Thoracic aorta endothelial cell (primary cell): ENCODE results near the gene IL17C.

- CAGE, long polyA plus RNA, result no peak
Measured at GRCh38 chr16:87834084-87835209, 34.9 kb downstream of the SLC7A5 start.

DNA sequence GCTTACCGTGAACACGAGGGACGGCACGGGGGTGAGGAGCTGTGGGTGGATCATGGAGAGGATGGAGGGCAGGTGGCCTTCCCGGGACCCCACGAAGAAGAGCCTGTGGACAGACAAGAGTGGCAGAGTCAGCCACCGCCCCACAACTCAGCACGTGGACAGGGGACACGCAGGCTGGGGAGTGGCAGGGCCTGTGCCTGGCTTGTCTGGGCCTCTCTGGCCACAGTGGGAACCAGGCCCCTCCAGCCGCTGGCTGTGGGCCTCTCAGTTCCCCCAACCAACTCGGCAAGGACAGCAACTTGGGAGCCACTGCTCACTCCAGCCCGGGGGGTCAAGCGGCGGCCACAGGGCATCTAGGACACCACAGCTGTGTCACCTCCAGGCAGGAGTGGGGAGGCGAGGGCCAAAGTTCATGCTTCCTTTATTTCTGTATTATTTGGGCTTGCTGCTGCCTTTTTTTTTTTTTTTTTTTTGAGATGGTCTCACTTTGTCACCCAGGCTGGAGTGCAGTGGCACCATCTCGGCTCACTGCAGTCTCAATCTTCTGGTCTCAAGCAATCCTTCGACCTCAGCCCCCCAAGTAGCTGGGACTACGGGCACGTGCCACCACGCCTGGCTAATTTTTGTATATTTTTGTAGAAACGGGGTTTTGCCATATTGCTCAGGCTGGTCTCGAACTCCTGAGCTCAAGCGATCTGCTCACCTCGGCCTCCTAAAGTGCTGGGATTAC lies 31.3 kb downstream of the SLC7A5 start:
- CAGE, long polyA plus RNA, result no peak

DNA sequence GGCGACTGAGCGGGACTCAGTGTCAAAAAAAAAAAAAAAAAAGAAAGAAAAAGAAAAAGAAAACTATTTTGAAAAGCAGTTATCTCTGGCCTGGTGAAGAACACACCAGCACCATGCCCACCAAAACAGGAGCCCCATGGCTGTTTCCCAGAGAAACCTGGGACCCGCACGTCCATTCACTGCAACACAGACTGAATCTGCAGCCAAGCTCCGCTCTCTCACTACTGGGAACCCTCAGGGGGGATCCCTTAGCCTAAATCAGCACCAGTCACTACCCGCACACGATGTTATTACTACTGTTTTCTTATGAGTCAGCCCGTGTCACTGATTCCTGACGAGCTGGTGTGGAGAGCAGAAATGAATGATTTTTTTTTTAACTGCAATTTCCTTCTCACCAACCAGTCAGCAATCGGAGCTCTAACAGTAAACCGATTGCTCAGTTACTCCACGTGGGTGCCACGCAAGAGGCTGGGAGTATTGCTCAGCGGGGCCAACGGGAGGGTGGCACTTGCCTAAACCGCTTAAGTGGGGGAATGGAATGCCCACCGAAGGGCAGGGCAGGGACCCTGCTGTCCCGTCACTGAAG lies 1.1 kb downstream of the SLC7A5 start:
- CAGE, long polyA plus RNA, result no peak

DNA sequence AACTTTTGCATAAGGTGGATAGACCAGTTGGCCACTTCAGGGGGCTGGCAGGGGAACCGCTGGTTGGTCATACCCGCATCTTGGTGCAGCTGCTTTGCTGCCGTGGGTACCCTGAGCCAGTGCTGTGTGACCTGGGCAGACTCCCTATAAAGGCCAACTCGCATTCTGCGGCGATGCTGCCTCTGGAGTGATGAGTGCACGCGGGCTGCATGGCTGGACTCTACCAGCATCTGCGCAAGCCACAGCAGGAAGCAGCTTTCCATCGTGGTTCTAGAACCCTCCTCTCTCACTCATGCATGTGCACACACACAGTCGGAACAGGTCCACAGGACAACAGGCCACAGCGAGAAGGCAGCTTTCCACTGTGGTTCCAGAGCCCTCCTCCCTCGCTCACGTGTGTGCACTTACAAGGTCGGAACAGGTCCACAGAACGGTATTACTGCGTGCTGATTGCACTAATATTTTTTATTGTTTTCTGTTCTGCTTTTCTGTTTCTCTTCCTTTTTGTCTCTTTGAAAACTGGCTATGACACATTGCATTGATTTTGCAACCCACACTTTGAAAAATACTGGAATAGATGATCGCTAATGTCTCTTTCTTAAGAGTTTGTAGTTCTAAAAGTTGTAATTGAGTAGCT lies 92.9 kb downstream of the BANP start:
- CAGE, long polyA plus RNA, result no peak

- CAGE, long polyA plus RNA, result no peak
Measured at GRCh38 chr16:88194318-88195394, 188.1 kb upstream of the ZNF469 start.

DNA sequence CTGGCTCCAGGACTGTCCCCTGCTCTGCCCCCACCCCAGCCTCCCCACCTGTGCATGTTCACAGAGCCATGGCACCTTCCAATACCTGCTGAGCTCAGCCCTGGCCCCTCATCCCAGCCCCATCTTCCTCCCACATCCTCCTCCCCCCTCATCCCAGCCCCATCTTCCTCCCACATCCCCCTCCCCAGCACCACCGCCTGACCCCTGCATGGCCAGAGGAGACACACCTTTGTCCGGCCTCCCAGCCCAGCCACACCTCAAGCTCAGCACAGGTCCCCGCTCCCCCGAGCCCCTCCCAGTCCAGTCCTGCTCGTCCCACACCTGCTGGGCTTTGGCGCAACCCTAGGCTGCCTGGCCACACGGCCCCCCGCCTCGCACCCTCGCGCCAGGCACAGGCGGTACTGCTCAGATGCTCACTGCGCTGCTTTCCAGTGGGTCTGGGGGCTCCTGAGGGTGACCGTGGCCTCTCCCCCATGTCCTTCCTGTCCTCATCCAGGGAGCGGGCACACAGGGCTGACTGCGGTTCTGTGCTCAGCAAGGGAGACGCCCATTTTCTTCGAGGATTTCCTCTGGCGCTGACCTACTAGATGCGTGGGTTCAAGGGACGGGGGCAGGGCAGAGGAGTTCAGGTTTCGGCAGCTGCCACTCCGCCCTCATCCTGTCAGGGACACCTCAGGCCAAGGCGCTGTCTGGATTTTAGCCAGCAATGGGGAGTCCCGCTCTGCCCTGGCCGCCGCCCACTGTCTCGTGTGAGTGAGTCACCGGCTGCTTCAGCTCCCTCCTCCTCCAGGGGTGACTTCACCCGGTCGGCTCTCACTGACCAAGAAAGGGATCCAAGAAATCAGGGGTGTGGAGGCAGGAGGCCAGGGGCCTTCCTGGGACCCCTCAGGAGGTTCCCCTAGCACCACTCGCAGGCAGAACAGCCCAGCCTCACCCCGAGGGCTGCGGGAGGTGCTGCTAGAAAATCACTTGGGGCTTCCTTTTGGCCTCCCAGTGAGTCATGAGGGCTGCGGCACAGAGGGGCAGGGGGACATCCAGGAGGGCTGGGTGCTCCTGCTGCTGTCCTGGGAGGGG lies 118.0 kb upstream of the ZNF469 start:
- CAGE, long polyA plus RNA, result no peak

GRCh38 chr16:88477941-88478947 lies 25.2 kb downstream of the ZFPM1 start:
- CAGE, long polyA plus RNA, result no peak

GRCh38 chr16:88484803-88485241 lies 31.7 kb downstream of the ZFPM1 start:
- CAGE, long polyA plus RNA, result no peak

- CAGE, long polyA plus RNA, result no peak
Measured at GRCh38 chr16:88495589-88496391, 42.7 kb downstream of the ZFPM1 start.

GRCh38 chr16:88527489-88528007 lies 42.7 kb upstream of the ZC3H18 start:
- CAGE, long polyA plus RNA, result no peak

- CAGE, long polyA plus RNA, result no peak
Measured at GRCh38 chr16:88531747-88532348, 38.4 kb upstream of the ZC3H18 start.

DNA sequence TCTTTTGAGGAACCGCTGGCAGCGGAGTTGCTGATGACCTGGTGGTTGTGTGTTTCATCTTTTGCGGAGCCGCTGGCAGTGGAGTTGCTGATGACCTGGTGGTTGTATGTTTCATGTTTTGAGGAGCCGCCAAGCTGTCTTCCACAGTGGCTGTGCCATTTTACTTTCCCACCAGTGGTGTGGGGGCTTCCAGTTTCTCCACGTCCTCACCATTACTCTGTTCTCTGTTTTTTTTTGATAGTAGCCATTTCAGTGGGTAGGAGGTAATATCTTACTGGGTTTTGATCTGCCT lies 21.7 kb downstream of the ZC3H18 start:
- CAGE, long polyA plus RNA, result no peak

DNA sequence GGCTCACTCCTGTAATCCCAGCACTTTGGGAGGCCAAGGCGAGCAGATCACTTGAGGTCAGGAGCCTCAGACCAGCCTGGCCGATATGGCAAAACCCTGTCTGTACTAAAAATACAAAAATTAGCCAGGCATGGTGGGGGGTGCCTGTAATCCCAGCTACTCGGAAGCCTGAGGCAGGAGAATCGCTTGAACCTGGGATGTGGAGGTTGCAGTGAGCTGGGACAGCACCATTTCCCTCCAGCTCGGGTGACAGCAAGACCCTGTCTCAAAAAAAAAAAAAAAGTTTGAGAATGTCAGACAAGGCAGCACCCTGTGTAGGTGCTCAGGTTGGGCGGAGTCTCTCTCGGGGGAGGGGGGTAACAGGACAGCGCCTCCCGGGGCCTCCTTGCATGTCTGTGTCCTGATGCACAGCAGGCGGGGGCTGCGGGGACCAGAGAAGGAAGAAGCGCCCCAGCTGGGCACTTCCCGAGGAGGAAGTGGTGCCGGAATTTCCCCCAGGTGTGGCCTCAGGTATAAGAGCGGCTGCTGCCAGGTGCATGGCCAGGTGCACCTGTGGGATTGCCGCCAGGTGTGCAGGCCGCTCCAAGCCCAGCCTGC lies at the start of gene IL17C:
TSS of gene IL17C (plus strand) at position 543 of the 597 bp plus-strand sequence.
- CAGE, long polyA plus RNA, result no peak

- CAGE, long polyA plus RNA, result no peak
Measured at GRCh38 chr16:88649337-88649773, 1.5 kb downstream of the CYBA start.

DNA sequence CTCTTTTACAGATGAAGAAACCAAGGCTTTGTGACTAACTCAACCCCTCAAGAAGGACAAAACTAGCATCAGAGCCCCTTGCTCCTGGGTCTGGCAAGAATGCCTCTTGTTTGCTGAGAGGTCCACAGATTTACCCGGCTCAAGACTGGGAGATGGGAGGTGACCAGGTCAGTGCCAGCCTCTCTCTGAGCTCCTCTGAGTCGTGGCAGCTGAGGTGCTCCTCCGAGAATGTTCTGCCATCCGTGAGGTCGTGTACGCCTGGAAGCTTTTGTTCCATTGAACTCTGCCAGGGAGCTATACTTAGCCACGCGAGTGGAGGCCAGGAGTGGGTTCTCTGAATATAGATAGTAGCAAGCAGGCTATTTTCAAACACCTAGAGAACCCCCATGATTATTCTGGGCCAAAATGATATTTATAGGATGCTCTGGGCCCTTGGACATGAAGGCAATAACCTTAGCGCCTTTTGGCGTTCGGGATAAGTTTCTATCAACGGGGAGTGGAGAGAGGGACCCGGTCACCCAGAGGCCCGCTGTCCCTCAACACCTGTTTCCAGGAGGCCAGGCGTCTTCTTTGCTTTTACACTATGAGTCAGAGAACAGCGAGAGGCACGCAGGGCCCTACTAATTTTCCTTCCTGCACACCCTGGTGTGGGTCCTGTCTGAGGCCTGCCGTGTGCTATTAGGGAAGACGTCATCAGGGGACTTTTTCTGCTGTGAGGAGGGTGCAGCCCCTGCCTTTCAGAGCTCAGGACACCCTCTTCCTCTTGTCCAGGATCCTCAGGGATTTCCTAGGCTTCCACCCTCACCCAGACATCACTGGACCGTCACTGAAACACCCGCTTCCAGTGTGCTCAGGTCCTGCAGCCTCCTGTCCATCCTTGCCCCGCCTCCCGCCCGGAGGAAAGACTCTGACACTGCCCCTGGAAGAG lies 11.0 kb upstream of the MVD start:
- CAGE, long polyA plus RNA, result no peak

DNA sequence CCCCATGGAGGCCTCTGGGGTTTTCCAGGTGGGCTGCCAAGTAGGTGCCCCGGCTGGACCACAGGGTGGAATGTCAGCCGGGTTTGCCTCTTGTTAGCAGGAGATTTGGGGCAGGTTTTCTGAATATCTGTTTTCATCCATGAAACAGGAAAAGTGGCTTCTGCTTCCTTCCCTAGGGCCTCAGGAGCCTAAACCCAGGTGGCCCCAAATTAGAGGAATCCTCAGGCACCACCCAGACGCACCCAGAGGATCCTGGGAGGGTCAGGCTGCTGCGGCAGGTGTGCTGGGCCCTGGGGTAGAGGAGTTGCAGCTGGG lies 6.8 kb upstream of the SNAI3 start:
- CAGE, long polyA plus RNA, result no peak

GRCh38 chr16:88724745-88725231 lies 18.5 kb downstream of the CTU2 start:
- CAGE, long polyA plus RNA, result no peak

DNA sequence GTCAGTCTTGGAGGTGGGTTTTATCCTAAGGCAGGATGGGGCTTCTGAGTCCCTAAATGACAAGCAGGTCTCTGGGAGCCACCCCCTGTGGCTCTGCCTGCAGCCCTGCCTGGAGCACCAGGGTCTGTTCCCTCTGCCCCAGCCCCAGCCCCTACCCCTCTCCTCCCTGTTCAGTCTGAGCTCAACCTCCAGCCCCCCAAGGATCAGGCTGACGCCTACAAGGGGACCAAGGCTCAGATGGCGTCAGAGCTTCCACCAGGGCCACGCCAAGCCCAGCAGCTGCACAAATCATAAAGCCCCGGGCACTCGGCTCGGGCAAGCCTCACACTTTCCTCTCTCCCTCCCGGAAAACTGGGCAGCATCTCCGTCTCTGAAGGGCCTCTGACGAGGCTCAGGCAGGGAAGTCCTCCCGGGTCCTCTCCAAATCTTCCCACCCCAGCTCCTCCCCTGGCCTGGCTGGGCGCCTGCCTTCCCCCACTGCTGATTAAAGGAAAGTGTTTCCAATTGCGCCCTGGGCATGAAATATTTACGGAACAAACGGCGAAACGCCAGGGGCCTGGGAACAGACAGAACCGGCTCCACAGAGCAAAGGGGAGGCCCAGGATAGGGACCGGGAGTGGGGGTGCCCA lies 38.6 kb downstream of the PIEZO1 start:
- CAGE, long polyA plus RNA, result no peak

GRCh38 chr16:88784033-88785049 lies 679 bp downstream of the PIEZO1 start:
- CAGE, long polyA plus RNA, result no peak

DNA sequence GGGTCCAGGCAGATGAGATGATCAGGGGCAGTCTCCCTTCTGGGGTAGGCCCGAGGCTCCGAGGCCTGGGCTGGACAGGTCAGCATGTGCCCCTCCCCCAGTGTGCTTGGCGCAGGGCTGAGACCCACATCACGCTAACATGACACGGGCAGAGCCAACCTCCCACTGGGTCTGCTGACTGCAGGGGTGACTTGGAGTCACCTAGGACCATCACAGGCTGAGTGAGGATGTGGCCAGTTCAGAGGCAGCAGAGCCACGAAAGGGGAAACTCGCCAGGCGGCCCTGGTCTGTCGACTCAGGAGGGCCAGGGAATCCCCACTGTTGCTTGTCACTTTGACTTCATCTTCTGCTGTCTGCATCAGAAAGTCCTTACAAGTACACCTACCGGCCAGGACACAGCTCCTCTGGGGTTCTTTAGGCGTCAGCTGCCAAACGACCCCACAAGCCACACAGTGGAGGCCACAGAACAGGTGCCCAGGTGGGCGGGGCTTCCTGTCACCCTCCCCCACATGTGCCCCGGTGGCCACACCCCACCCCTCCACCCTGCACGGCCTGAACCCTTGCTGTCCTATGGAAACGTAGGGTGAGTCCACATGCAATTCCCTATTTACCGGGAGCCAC lies 2.2 kb downstream of the GALNS start:
- CAGE, long polyA plus RNA, result no peak